ENCODE measurements around a stretch of chr14.

DNA sequence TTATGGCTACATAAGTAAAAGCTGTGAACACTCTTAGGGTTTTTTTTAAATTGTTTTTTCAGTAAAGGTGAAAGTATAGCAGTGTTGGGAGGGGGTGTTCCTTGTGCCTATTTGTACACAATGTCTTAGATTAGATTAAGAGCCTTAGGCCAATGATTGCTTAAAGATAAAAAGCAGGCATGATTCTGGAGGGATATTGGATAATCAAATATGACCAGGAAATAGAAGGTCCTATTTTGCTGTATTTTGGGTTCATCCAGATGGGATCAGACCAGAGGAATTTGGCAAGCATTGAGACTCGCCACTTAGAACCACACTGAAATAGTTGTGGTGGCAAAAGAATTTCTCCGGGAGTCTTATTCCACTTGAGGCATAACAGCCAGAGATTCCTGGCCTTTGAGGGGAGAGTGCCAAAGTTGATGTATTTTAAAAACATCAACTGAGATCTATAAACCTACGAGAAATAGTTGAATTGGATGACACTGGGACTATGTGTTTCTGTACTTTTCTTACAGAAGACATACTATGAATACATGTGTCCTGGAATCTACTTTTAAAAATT is 327.2 kb downstream of the RAD51B start:
- PRO-cap = no peak
- RAMPAGE, long total RNA, 3 experiments = no peak in any of the 3 experiments

DNA sequence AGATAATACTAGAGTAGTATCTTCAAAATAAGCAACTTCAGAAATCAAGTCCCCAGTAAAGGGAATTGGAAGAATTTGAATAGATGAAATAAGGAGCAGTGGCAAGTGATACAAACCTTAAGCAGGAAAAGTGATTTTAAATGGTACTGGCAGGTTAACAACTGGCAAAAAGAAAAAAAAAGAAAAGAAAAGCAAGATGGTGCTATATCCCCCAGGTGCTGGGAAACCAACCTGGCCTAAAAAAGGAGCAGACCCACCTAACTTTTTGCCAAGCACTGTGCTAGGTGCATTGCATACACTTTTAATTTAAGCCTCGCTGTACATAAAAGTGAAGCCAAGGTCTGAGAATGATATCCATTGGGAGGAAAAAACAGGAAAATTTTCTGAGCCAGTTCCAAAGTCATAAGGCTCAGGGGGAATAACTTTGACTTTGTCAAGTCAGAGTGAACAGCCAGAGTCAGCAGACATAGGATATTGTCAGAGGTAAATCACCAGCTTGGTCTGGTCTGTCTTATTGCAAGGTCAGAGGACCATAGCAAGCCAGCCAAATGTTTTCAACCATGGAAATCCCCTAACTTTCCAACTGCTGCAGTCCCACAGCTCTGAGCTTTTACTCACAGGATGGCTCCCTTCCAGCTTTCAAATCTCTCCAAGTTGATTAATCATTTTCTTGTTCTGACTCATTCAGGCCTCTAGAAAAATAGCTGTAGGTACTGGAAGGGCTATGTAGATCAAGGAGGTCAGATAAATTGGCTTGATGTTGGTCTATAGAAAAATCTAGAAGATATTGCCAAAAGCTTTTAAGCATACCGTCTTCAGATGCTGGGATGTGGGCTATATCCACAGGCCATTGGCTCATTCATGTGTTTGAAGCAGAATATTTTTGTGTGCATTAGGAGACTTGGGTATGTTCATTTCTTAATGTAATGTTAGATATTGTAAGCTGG is 412.9 kb downstream of the RAD51B start:
- PRO-cap = no peak
- RAMPAGE, long total RNA, 3 experiments = no peak in any of the 3 experiments

GRCh38 chr14:68306841-68307842 is 485.7 kb downstream of the ZFP36L1 start:
- PRO-cap = no peak
- RAMPAGE, long total RNA, 3 experiments = no peak in any of the 3 experiments

DNA sequence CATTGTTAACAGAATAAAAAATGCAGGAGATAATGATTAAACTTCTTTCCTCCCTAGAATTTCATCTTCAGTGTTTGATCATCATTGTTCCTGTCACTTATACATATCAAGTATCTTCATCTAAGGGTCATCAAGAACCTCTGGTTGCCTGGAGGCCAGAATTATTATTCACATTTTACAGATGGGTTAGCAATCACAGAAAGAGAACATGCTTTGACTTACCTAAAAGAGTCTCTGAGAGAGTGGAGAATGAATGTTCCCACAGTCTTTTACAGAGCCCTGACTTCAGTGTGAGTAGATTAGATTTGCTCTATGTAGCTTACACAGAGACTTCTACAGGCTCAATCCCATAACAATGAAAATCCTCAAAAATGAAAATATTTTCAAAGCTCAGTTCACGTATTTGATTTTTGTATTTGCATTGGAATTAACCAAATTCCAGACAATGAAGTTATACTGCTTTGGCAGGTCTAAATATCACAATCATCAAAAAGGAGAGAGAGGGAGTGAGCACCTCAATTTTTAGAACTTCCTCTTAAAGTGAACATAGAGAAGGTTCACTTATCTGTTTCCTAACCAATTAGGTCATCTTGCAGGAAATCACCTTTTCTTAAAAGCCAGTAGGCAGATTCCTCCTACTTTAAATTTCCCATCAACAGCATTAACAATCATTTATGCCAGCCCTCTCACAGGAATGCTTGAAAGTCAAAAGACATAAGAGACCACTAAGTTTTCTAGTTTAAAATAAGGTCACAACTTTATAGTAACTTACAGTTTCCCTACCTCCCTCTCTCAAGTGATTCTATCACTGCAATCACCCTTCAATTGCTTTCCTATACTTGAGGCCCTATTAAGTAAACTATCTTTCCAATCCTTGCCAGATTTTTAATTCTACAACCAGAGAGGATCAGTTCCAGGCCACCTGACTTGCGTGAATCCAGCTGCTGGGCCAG is 388.8 kb downstream of the ZFP36L1 start:
- PRO-cap = no peak
- RAMPAGE, long total RNA, 3 experiments = no peak in any of the 3 experiments

DNA sequence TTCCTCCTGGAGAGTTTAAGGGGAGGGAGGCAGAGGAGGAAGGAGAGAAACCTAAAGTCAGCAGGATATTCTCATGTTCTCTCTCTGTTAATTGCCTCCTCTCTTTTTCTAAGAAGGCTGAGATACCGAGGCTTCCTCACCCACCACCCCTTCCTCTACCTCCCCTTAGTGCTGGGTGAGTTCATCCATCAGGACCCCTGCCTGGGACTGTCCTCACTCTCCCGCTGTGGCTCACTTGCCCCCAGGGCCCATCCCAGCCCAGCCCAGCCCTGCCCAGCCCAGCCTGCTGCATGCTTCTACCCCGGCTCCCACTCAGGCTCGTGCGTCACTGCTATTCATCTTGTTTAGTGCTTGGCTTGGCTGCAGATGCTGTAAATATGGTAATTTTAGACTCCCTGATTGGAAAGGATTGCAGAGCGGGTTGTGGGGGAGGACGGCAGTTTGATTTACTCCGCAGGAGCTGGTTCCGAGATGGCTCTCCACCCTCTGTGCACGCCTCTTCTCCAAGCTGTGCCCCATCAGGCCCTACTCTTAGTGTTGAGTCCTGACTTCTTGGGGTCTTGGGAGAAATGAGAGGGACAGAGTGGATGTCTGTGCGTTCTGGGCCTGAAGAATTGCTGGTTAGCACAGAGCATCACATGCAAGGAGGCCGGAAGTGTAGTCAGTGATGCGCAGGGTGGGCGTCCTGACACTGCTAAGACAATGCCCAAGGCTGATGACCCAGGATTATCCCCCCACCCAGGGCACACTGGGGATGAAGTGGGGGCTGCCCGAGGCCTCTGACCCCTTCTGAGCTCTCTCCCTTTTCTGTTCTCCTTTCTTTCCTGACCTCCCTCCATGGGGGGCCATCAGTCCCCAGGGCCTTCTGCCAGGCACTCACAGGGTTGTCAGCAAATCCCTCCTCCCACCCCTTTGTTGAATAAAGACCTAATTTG is 244.6 kb downstream of the ZFP36L1 start:
- PRO-cap = bidirectional peak, plus-strand start at position 409 of the sequence, minus-strand start at position 310 of the sequence
- RAMPAGE, long total RNA, 3 experiments = no peak in any of the 3 experiments

- PRO-cap = no peak
- RAMPAGE, long total RNA, 3 experiments = no peak in any of the 3 experiments
Observed at GRCh38 chr14:68562824-68564080, 229.6 kb downstream of the ZFP36L1 start.

GRCh38 chr14:68611460-68612406 is 181.1 kb downstream of the ZFP36L1 start:
- PRO-cap = unidirectional peak, plus-strand start at chr14:68612231
- RAMPAGE, long total RNA, 3 experiments = no peak in any of the 3 experiments

DNA sequence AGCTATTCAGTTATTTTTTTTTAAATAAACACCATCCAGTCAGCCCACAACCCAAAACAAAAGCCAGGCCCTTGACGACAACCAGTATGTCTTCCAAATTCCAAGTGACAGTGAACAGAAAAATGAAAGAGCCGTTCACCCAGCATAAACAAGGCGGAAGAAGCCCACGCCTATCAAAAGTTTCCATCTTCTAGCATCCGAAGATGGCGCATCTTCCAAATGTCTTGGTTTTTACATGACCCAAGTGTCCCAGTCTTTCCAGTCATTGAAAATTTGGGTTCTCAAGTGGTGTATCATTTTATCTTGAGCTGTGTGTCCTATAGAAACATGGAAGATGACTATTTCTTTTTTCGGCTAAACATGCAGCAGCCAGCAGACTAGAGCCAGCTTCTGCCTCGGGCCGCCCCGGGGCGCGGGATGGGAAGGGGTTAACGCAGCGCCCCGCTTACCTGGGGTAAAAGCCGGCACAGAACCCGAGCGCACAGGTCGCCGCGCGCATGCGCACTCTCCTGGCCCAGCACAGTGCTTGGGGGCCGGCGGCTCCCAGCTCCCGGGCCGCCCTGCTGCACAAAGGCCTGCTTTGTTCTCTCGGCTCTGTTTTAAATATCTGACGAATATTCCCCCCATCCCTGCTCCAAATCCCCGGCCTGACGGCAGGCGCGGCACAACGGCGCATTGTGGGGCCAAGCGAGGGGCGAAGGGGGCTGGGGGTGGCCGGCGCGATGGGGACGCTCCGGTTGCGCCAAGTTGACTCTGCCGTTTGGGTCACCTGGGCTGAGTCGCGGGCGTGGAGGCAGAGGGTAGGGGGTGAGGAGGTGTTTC is 164.8 kb downstream of the ZFP36L1 start:
- PRO-cap = no peak
- RAMPAGE, long total RNA, 3 experiments = no peak in any of the 3 experiments

GRCh38 chr14:68695281-68696118 is 97.4 kb downstream of the ZFP36L1 start:
- PRO-cap = no peak
- RAMPAGE, long total RNA, 3 experiments = no peak in any of the 3 experiments

DNA sequence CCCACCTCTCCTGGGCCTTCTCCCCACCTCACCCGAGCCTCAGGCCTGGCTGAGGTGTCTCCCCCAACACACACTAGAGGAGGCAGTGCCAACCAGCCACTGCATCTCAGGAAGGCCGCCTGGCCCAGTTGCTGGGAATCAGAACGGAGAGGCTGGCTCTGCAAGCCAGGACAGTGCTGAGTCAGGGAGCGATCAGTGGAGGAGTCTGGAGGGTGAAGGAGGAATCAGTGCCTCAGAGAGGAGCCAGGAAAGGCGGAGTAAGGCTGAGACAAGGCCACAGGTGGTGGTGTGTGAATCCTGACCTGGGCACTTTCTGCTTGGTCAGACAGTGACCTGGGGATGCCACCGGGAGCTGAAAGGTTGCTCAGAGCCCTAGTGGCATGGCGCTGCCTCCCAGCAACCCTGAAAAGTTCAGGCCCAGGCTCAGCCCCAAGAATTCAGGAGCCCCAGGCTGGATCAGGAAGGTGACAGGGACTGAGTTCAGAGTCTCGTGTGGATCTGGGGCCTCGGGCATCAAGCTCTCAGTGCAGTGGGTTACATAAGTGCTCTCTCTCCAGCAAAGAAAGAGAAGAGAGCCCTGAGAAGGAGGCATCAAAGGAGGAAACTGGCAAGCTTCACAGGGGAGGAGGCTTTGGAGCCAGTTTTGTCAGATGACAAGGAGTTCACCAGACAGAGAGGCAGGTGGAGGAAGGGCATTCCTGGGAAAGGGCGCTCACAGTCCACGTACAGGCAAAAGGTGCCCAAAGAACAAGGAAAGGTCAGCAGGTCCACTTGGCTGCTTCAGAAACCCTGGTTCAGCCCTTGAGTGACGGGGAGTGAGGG is 87.9 kb downstream of the ZFP36L1 start:
- PRO-cap = no peak
- RAMPAGE, long total RNA, 3 experiments = no peak in any of the 3 experiments

- PRO-cap = bidirectional peak, plus-strand start at chr14:68790694, minus-strand start at chr14:68790245; unidirectional peak, minus-strand start at chr14:68790954; unidirectional peak, plus-strand start at chr14:68791302
- RAMPAGE, long total RNA, 3 experiments = no peak in any of the 3 experiments
Observed at GRCh38 chr14:68790546-68791484, 2.1 kb downstream of the ZFP36L1 start.

DNA sequence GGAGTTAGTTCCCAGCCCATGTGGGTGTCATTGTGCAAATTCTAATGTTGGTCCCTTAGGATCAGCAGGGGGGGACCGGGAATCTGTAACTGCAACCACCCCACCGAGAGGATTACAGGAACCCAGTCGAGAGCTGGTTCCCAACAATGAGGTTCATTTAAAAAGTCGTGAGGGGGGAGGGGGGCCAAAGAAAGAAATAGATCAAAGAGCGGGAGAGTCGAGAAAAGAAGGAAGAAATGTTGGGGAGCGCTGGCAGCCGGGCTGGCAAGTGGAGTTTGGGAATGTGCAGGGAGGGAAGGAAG is 1.4 kb downstream of the ZFP36L1 start:
- PRO-cap = bidirectional peak, plus-strand start at position 223 of the sequence, minus-strand start at position 92 of the sequence
- RAMPAGE, long total RNA, 3 experiments = no peak in any of the 3 experiments

DNA sequence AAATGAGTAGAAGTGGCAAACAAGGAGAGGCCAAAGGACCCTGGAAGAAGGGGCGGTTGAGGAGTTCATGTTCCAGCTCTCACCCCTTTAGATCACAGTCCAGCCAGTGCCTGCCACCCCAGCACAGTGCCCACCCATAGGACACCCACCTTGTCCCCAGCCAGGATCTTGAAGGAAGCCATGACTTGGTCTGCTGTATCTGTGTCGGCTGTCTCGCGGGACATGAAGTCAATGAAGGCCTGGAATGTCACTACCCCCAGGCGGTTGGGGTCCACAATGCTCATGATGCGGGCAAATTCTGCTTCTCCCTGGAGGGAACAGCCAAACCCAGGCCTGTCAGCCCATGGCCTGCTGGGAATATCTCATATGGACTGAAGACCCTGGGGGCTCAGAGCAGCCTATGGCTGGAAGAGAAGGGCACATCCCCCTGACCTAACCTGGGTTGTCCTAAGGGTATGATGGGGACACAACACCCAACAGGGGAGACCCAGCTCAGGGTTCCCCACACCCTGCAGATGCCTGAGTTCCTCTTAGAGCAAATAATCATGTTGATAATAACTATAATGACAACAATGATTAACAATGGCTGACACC is 84.2 kb upstream of the ZFP36L1 start:
- PRO-cap = no peak
- RAMPAGE, long total RNA, 3 experiments = no peak in any of the 3 experiments

- PRO-cap = no peak
- RAMPAGE, long total RNA, 3 experiments = no peak in any of the 3 experiments
Observed at GRCh38 chr14:68899340-68900184, 79.5 kb downstream of the ACTN1 start.

- PRO-cap = no peak
- RAMPAGE, long total RNA, 3 experiments = no peak in any of the 3 experiments
Observed at GRCh38 chr14:68911754-68912008, 67.4 kb downstream of the ACTN1 start.

- PRO-cap = no peak
- RAMPAGE, long total RNA, 3 experiments = no peak in any of the 3 experiments
Observed at GRCh38 chr14:68942323-68943212, 36.5 kb downstream of the ACTN1 start.

- PRO-cap = no peak
- RAMPAGE, long total RNA, 3 experiments = no peak in any of the 3 experiments
Observed at GRCh38 chr14:68945175-68946352, 33.5 kb downstream of the ACTN1 start.

GRCh38 chr14:68976085-68976991 is 2.8 kb downstream of the ACTN1 start:
- PRO-cap = bidirectional peak, plus-strand start at chr14:68976674, minus-strand start at chr14:68976601
- RAMPAGE, long total RNA, 3 experiments = no peak in any of the 3 experiments

DNA sequence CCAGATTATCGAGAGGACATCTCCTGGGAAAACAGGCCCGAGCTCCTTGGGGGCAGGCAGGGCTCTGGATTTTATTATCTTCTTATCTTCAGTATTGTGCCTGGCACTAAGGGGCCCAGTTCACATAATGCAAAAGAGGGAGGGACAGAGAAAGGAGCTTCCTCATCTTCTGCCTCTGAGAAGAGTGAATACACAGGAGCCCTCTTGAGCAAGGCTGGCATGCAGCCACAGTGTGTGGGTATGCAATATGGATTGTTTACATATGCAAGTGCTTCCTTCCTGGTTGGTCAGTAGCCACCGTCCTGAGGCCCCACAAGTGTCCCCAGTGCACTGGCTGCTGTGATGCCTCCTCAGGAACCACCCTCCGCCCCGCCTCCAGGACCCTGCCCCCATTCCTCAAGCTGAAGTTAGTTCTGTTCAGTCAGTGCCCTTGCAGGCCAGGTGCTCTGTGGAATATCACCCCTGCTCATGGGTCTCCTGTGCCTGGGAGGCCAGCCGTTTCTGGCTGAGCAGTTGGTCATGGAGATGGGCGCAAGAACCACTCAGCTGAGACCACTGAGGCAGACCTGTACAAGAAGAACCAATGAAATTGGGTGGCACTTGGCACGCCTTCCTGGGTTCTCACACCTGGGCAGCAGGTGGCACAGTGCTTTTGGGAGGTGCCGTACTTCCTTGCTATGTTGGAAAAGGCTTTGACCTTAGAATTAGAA is 35.0 kb upstream of the ACTN1 start:
- PRO-cap = no peak
- RAMPAGE, long total RNA, 3 experiments = no peak in any of the 3 experiments

- PRO-cap = no peak
- RAMPAGE, long total RNA, 3 experiments = no peak in any of the 3 experiments
Observed at GRCh38 chr14:69129017-69129593, 23.8 kb downstream of the DCAF5 start.